ENCODE results near the gene NSD2.

GRCh38 chr4:1752288-1753204, 31.2 kb downstream of the TACC3 start:
- RRBS, result 86% methylated on average over 3 of the region's 35 CpGs
CAGE:
- cytosol, long polyA plus RNA, result no peak
- long polyA plus RNA, result no peak
- nucleus, long polyA plus RNA, result no peak

GRCh38 chr4:1753589-1754197, 32.4 kb downstream of the TACC3 start:
- RRBS, result 91% methylated on average over 9 of the region's 16 CpGs
CAGE:
- cytosol, long polyA plus RNA, result no peak
- long polyA plus RNA, result no peak
- nucleus, long polyA plus RNA, result no peak

DNA sequence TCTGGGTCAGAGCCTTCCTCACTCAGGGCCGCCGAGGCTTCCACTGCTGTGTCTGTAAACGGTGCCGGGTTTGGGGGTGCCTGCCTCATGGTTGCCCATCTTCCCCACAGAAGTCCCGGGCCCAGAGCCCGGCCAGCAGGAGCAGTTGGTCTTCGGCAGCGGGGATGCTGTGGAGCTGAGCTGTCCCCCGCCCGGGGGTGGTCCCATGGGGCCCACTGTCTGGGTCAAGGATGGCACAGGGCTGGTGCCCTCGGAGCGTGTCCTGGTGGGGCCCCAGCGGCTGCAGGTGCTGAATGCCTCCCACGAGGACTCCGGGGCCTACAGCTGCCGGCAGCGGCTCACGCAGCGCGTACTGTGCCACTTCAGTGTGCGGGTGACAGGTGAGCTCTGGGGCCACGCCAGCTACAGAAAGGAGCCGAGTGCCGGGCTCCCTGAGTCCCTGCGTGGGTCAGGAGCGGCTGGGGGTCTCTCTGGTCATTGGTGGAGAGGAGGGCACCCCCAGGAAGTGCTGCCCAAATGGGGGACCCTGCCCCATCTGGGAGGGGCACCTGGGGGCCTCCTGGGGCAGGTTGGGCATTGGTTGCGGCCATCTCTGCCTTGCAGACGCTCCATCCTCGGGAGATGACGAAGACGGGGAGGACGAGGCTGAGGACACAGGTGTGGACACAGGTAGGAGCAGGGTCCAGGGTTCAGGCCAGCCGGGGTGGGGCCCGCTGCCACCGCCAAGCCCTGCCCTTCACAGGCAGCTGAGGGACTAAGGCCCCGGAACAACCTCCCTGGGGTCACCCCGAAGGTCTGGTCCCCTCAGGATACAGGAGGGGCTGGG, 6.3 kb downstream of the FGFR3 start:
- RRBS, result 91% methylated on average over 19 of the region's 37 CpGs
CAGE:
- cytosol, long polyA plus RNA, result no peak
- long polyA plus RNA, result no peak
- nucleus, long polyA plus RNA, result no peak

DNA sequence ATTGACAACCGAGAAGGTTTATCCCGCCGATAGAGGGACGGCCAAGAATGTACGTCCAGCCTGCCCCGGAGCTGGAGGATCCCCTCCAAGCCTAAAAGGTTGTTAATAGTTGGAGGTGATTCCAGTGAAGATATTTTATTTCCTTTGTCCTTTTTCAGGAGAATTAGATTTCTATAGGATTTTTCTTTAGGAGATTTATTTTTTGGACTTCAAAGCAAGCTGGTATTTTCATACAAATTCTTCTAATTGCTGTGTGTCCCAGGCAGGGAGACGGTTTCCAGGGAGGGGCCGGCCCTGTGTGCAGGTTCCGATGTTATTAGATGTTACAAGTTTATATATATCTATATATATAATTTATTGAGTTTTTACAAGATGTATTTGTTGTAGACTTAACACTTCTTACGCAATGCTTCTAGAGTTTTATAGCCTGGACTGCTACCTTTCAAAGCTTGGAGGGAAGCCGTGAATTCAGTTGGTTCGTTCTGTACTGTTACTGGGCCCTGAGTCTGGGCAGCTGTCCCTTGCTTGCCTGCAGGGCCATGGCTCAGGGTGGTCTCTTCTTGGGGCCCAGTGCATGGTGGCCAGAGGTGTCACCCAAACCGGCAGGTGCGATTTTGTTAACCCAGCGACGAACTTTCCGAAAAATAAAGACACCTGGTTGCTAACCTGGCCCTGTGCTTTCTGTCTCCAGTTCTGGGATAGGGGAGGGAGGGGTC, 15.3 kb downstream of the FGFR3 start:
- RRBS, result no CpG with 5 or more reads among the region's 17 CpGs
CAGE:
- cytosol, long polyA plus RNA, result no peak
- long polyA plus RNA, result no peak
- nucleus, long polyA plus RNA, result no peak

DNA sequence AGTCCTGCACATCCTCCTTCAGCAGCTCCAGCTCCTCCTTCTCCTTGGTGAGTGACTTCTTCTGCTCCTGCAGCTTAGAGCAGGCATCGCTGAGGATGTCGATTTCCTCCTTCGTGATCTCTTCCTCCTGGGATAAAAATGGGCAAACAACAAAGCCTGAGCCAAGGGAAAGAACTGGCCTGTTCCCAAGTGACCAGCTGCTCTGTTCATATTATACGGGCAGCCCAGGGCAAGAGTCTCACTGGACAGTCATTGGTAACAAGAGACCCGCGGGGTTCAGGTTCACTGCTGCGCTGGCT, 26.2 kb downstream of the FGFR3 start:
- RRBS, result no CpG with 5 or more reads among the region's 7 CpGs
CAGE:
- cytosol, long polyA plus RNA, result no peak
- long polyA plus RNA, result no peak
- nucleus, long polyA plus RNA, result no peak

DNA sequence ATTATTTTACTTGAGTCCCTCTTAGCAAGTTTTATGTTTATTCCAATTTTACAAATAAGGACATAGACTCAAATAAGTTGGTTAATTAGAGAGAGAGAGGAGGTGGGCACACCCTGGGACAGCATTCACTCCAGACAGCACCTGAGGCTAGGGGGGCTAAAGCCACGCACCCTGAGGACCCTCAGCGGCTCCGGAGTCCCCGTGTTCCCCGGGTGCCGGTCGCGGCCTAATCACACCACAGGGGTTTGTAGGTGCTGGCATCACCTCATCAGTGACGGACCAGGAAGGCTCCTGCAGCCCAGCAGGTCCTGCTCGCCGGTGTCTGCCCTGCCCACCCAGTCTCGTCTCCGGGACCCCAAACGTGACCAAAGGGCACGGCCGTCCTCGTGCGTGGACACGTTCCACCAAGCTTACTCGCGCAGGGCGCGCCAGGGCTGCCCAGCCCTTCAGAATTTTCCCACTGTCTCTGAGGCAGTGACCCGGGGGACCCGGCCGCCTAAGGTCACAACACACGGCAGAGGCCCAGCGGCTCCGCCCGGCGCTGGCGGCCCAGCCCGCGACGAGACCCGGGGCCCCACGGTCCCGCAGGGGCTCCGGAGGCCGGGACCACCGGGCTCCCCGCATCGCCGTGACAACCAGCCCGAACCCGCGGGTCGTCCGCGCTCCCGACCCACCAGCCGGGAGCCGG, 658 bp downstream of the LETM1 start:
- RRBS, result 2% methylated on average over 24 of the region's 53 CpGs
CAGE:
- cytosol, long polyA plus RNA, result no peak
- long polyA plus RNA, result no peak
- nucleus, long polyA plus RNA, result no peak

DNA sequence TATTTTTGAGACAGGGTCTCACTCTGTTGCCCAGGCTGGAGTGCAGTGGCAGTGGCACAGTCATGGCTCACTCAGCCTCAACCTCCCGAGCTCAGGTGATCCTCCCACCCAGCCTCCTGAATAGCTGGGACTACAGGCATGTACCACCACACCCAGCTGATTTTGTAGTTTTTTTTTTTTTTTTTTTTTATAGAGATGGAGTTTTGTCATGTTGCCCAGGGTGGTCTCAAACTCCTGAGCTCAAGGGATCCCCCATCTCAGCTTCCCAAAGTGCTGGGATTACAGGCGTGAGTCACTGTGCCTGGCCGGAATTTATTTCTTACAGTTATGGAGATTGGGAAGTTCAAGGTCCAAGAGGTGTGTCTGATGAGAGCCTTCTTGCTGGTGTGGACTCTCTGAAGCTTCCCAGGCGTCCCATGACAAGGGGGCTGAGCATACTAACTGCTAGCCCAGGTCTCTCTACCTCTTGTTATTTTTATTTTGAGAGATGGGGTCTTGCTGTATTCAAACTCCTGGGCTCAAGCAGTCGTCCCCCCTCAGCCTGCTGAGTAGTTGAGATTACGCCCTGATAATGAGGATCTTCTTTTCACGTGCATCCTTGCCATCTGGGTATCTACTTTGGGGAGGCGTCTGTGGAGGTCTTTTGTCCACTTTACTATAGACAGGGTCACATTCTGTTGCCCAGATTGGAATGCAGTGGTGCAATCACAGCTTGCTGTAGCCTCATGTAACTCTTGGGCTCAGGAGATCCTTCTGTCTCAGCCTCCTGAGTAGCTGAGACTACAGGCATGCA, 2.9 kb upstream of the NSD2 start:
- RRBS, result no CpG with 5 or more reads among the region's 8 CpGs
CAGE:
- cytosol, long polyA plus RNA, result no peak
- long polyA plus RNA, result no peak
- nucleus, long polyA plus RNA, result no peak

- RRBS, result 2% methylated on average over 92 of the region's 178 CpGs
CAGE:
- cytosol, long polyA plus RNA, result no peak
- long polyA plus RNA, result no peak
- nucleus, long polyA plus RNA, result no peak
Measured at GRCh38 chr4:1870675-1871760, at the start of gene NSD2. TSS of gene NSD2 (plus strand) at chr4:1871393.

- RRBS, result no CpG with 5 or more reads among the region's 6 CpGs
CAGE:
- cytosol, long polyA plus RNA, result no peak
- long polyA plus RNA, result no peak
- nucleus, long polyA plus RNA, result no peak
Measured at GRCh38 chr4:1916693-1917254, 45.6 kb downstream of the NSD2 start.

- RRBS, result no CpG with 5 or more reads among the region's 21 CpGs
CAGE:
- cytosol, long polyA plus RNA, result no peak
- long polyA plus RNA, result no peak
- nucleus, long polyA plus RNA, result no peak
Measured at GRCh38 chr4:1955515-1956208, 53.1 kb downstream of the NELFA start.

DNA sequence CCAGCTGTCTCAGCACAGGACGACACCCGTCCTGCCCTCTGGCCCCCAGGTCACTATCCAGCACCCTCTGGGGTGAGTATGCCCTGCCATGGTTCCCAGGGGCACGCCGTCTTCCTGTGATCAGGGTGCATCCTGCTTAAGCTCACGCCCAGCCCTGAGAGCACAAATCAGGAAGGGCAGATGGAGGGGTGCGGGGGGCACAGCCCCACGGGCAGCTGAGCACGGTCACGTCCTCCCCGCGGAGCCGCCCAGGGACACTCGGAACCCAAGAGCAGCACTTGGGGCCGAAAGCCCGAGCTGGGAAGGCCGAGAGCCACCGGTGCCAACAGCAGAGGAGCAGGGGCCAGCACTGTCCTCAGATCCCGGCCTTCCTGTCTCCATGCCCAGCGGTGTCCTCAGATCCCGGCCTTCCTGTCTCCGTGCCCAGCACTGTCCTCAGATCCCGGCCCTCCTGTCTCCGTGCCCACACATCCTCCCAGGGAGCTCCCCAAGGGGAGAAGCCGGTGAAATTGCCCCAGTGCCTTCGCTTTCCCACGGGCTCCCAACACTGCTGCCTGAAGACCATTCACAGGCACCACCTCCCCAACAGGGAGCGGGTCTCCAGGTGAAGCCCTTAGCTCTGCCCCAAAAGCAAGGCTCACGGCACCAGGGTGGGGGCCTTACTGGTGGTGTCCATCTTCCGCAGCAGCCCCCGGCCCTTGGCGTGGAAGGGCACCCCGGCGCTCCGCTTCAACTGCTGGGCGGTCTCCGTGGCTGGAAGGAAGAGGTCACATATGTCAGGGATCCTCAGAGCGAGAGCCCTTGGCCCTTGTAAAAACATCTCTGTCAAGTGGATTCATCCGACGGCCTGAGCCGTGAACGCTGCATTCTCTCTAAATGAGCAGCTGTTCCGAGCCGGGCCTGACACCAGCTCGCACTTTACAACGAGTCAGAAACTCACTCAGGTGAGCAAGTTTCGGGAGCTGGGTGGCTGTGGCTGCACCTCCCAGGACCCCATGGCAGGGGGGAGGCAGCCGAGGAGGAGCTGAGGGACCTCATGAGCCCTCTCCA, 21.2 kb downstream of the NELFA start:
- RRBS, result 97% methylated on average over 8 of the region's 47 CpGs
CAGE:
- cytosol, long polyA plus RNA, result no peak
- long polyA plus RNA, result no peak
- nucleus, long polyA plus RNA, result no peak

- RRBS, result 2% methylated on average over 33 of the region's 57 CpGs
CAGE:
- cytosol, long polyA plus RNA, result no peak
- long polyA plus RNA, result no peak
- nucleus, long polyA plus RNA, result no peak
Measured at GRCh38 chr4:2040967-2041608, 707 bp upstream of the C4orf48 start.

GRCh38 chr4:2260974-2261654, 795 bp downstream of the MXD4 start:
- RRBS, result 1% methylated on average over 48 of the region's 67 CpGs
CAGE:
- cytosol, long polyA plus RNA, result no peak
- long polyA plus RNA, result no peak
- nucleus, long polyA plus RNA, result no peak

GRCh38 chr4:2364250-2365202, 53.9 kb downstream of the ZFYVE28 start:
- RRBS, result 92% methylated on average over 10 of the region's 68 CpGs
CAGE:
- cytosol, long polyA plus RNA, result no peak
- long polyA plus RNA, result no peak
- nucleus, long polyA plus RNA, result no peak

- RRBS, result no CpG with 5 or more reads among the region's 10 CpGs
CAGE:
- cytosol, long polyA plus RNA, result no peak
- long polyA plus RNA, result no peak
- nucleus, long polyA plus RNA, result no peak
Measured at GRCh38 chr4:2382801-2383483, 35.5 kb downstream of the ZFYVE28 start.

GRCh38 chr4:2393432-2394051, 24.9 kb downstream of the ZFYVE28 start:
- RRBS, result 83% methylated on average over 7 of the region's 19 CpGs
CAGE:
- cytosol, long polyA plus RNA, result no peak
- long polyA plus RNA, result no peak
- nucleus, long polyA plus RNA, result no peak

DNA sequence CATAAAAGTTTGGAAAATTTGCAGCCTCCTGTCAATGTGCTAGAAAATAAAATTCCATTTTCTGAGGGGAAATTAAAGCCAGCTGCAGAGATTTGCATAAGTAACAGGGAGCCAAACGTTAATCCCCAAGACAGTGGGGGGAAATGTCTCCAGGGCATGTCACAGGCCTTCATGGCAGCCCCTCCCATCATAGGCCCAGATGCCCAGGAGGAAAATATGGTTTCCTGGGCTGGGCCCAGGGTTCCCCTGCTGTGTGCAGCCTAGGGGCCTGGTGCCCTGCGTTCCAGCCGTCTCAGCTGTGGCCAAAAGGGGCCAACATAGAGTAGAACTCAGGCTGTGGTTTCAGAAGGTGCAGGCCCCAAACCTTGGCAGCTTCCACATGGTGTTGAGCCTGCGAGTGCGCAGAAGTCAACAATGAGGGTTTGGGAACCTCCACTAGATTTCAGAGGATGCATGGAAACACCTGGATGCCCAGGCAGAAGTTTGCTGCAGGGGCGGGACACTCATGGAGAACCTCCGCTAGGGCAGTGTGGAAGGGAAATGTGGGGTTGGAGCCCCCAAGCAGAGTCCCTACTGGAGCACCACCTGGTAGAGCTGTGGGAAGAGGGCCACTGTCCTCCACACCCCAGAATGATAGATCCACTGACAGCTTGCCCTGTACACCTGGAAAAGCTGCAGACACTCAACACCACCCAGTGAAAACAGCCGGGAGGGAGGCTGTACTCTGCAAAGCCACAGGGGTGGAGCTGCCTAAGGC, 9.5 kb downstream of the RNF4 start:
- RRBS, result no CpG with 5 or more reads among the region's 8 CpGs
CAGE:
- cytosol, long polyA plus RNA, result no peak
- long polyA plus RNA, result no peak
- nucleus, long polyA plus RNA, result no peak

GRCh38 chr4:2513191-2513932, 23.1 kb upstream of the FAM193A start:
- RRBS, result no CpG with 5 or more reads among the region's 13 CpGs
CAGE:
- cytosol, long polyA plus RNA, result no peak
- long polyA plus RNA, result no peak
- nucleus, long polyA plus RNA, result no peak

- RRBS, result no CpG with 5 or more reads among the region's 7 CpGs
CAGE:
- cytosol, long polyA plus RNA, result no peak
- long polyA plus RNA, result no peak
- nucleus, long polyA plus RNA, result no peak
Measured at GRCh38 chr4:2714257-2714731, 41.8 kb downstream of the TNIP2 start.

GRCh38 chr4:2751092-2751660, 5.0 kb downstream of the TNIP2 start:
- RRBS, result no CpG with 5 or more reads among the region's 11 CpGs
CAGE:
- cytosol, long polyA plus RNA, result no peak
- long polyA plus RNA, result no peak
- nucleus, long polyA plus RNA, result no peak